ENCODE measurements around the gene IQSEC3.

DNA sequence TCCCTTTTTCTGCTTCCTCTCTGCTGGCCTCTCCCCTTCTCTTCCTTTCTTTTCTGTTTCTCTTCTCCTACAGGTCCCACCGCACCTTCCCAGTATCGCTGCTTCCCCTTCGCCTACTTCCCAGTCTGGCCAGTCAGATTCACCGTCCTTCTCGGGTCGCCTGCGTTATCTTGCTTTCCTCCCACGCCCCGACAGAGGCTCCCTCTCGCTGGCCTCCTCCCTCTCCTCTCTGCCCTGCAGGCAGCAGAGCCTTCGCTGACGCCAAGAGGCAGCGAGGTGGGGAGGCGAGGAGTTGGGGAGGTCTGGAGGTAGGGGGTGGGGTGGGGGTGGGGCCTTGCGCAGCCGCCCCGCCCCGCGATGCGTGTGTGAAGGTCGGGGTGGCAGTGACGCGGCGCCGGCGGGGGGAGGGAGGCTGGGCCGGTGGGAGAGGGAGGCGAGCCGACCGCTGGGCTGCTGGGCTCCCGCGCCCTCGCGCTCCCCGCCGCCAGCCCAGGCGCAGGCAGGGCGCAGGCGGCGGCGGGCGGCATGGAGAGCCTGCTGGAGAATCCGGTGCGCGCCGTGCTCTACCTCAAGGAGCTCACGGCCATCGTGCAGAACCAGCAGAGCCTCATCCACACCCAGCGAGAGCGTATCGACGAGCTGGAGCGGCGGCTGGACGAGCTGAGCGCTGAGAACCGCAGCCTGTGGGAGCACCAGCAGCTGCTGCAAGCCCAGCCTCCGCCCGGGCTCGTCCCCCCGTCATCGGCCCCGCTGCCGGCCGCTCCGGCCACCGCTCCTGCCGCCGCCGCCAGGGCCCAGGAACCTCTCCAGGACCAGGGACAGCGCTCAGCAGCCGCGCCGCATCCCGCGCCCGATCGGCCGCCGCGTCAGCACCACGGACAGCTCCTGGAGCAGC is at the start of gene IQSEC3:
Gene IQSEC3, plus strand, starts transcription at position 410 of the 895 bp plus-strand sequence.
- PRO-cap, 3 experiments = peak in 3 of 3 experiments; most common plus-strand start position 415 of the sequence (in 1); most common minus-strand start position 263 of the sequence (in 1)
- RAMPAGE, long total RNA = no peak

DNA sequence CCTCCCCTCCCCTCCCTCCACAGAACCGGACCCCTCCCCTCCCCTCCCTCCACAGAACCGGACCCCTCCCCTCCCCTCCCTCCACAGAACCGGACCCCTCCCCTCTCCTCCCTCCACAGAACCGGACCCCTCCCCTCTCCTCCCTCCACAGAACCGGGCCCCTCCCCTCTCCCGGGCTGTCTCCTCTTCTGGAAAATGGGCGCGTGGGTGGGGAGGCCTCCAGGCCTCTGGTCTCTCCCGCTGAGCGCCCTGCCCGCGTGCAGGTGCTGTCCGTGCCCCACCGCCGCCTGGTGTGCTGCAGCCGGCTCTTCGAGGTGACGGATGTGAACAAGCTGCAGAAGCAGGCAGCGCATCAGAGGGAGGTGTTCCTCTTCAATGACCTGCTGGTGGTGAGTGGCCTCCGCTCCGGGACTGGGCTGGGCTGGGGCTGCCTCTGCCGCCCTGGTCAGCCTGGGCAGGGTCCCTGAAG is 50.7 kb downstream of the SLC6A12 start:
- PRO-cap, 3 experiments = no peak in any of the 3 experiments
- RAMPAGE, long total RNA = no peak

GRCh38 chr12:336286-336524 is 52.9 kb downstream of the KDM5A start:
- PRO-cap, 3 experiments = no peak in any of the 3 experiments
- RAMPAGE, long total RNA = no peak

GRCh38 chr12:358532-358862 is 30.6 kb downstream of the KDM5A start:
- PRO-cap, 3 experiments = no peak in any of the 3 experiments
- RAMPAGE, long total RNA = no peak

GRCh38 chr12:530226-530830 is 70.6 kb downstream of the B4GALNT3 start:
- PRO-cap, 3 experiments = no peak in any of the 3 experiments
- RAMPAGE, long total RNA = no peak

DNA sequence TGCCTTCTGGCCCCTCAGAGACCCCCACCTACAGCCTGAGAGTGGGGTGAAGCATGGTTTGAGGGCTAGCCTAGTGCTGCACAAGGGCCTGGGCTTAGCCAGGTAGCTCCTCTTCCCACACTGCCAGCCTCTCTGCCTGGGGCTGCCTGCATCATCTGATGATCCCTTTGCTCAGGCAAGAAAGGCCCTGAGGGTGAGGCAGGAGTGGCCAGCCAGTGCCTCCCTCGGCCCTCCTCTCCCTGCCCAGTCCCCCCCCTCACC is 81.8 kb downstream of the B4GALNT3 start:
- PRO-cap, 3 experiments = no peak in any of the 3 experiments
- RAMPAGE, long total RNA = no peak

DNA sequence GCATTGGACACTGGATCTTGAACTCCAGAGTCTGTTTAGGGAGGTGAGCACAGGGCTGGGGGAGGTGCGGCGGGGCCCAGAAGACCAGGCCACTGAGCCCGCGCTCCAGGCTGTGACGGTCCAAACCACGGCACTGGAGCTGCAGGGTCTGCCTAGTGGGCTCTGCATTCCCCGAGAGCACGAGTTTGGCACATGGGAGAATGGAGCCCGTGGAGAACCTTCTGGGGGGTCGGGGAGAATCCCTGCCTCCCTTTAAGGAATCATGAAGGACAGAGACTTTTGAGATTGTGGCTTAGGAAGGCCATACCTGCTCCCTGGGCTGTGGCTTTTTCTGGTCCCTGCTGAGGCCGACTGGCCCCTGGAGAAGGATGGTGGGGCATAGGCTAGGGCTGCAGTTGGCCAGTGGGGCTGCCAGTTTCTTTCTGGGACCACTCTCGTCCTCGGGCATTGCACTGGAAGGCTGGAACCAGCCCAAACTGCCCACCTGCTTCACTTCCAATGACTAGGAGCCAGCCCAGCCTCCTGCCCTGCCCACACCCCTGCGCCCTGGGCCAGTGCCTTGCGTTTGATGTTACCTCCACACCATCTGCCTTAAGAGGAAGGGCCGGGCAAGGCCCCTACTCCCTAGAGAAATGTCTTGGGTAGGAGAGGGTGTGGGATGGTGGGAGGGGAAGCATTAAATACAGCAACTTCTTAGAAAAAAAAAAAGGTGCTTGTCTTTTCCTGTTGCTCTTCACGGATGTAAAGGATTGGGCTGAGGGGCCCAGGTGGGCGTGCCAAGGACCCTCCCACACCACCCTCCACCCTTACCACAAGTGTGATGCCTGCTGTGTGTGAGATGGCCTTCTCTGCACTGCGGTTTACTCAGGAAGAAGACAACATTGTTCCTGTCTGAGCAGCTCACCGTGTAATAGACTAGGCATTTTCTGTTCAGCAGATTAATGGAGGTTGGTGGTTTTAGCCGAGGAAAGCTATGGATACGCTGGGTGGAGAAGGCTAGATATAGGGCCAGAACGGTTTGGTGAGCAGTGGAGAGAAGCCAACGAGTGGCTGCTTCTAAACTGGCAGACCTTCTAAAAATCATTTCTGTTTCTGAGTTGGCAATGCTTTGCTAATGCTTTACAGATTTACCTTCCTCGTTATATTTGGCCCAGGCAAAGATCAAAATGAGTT is 100.1 kb downstream of the NINJ2 start:
- PRO-cap, 3 experiments = no peak in any of the 3 experiments
- RAMPAGE, long total RNA = no peak

- PRO-cap, 3 experiments = no peak in any of the 3 experiments
- RAMPAGE, long total RNA = no peak
These were observed 71.8 kb downstream of the NINJ2 start for GRCh38 chr12:591050-592225.

DNA sequence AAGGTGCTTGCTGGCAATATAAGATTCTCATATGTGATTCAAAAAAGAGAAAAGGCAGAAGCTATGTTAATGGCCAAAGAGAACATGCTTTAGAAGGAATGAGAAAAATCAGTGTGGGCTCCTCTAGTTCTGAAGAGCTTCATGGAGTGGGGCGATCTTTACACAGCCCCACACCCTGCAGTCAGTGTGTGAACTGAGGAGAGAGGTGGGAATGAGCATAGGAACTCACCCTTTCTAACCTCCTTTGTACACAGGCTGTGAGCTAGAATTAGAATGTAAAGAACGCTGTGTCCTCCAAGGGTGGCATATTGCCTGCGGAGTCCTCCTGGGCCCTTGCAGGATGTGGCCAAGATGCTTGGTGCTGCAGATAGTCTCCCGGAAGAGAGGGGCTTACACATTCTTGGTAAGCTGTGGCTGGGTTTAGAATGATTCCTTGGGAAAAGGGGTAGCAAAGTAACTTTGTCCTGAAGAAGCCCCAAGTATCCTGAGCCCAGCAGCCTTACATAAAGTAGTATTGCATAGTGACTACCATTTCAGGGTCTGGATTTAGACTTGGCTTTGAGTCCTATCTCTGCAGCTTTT is 43.9 kb downstream of the NINJ2 start:
- PRO-cap, 3 experiments = no peak in any of the 3 experiments
- RAMPAGE, long total RNA = no peak

DNA sequence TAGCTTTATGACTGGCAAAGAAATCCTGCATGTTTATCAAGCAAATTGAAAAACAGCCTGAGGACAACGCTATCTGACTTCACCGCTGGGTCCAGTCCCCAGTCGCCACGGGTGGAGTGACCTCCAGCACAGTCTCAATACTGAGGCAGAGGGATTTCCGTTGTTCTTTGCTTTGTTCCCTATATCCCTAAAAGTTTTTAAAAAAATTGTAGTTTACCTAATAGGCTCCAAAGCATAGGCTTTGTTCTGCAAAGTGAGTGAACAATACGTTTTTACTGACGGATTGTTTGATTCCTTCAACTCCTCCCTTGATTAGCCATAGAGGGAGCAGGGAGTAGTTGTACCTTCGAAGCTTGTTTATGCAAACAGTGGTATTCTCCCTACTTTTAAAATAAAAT is 487 bp upstream of the NINJ2 start:
- PRO-cap, 3 experiments = no peak in any of the 3 experiments
- RAMPAGE, long total RNA = no peak

DNA sequence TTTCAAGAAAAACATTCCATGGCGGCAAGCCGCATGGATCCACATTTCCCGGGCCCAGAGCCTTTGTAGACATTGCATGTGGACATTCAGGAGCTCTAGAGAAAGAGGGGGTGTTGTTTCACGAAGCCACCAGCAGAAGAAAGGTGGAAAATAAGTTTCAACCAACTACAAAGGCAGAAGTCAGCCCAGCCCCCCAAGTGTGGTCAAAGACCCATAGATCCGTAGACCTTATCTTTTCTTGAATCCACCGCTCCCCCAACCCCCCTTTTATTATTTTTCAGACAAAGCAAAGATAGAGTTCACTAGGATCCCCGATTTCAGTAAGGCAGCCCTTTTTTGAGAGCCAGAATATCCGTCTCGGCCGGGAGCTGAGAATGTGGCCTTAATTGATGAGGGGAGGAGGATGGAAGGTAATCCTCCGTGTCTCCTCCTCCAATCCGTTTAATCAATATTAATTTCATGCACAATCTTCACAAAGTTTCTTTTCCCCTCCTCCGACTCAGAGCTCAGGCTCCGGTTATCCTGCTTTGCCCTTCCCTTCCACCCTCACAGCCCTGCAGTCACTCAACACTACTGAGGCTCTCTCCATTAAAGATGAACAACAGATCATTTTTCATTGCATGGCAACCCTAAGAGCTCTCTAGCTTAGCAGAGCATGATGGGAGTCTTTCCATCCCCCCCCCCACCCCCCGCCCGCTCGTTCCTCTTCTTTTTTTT is 721 bp upstream of the WNK1 start:
- PRO-cap, 3 experiments = peak in 1 of 3 experiments; most common minus-strand start position 642 of the sequence (in 1)
- RAMPAGE, long total RNA = no peak

- PRO-cap, 3 experiments = no peak in any of the 3 experiments
- RAMPAGE, long total RNA = no peak
These were observed 50.0 kb downstream of the WNK1 start for GRCh38 chr12:802295-802808.

DNA sequence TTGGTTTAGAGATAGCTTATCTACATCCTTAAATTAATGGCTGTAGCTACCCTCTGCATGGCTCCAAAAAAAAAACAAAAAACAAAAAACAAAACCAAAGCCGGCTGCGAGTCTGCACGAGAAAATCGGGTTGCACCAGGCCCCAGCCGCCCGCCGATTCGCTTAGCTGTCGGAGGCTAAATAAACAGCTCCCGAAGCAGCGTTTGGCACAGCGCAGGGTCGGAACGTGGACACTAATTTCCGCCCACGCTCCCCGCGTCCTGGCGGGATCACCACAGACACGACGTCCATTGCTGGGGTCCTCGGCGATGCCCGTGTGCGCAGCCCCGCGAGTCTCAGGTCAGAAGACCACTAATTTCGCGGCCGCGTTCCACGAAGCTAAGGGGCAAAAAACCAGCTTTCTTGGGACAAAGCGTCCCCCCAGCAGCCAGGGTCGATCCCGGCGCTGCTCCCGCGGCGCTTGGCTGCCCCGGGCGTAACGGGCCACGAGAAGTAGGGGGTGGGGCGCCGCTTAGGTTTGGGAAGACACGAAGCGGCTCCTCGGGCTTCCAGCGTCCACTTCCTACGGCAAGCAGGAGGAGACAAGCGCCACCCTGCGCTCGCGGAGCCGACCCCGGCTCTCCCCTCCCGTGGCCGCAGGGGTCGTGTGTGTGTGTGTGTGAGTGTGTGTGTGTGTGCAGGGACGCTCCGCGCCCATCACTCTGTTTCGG is 577 bp upstream of the ERC1 start:
- PRO-cap, 3 experiments = peak in 3 of 3 experiments; most common plus-strand start position 117 of the sequence (in 1); most common minus-strand start position 164 of the sequence (in 3)
- RAMPAGE, long total RNA = no peak

- PRO-cap, 3 experiments = no peak in any of the 3 experiments
- RAMPAGE, long total RNA = no peak
These were observed 113.4 kb downstream of the ERC1 start for GRCh38 chr12:1104285-1105011.

GRCh38 chr12:1129778-1129977 is 138.7 kb downstream of the ERC1 start:
- PRO-cap, 3 experiments = no peak in any of the 3 experiments
- RAMPAGE, long total RNA = no peak

DNA sequence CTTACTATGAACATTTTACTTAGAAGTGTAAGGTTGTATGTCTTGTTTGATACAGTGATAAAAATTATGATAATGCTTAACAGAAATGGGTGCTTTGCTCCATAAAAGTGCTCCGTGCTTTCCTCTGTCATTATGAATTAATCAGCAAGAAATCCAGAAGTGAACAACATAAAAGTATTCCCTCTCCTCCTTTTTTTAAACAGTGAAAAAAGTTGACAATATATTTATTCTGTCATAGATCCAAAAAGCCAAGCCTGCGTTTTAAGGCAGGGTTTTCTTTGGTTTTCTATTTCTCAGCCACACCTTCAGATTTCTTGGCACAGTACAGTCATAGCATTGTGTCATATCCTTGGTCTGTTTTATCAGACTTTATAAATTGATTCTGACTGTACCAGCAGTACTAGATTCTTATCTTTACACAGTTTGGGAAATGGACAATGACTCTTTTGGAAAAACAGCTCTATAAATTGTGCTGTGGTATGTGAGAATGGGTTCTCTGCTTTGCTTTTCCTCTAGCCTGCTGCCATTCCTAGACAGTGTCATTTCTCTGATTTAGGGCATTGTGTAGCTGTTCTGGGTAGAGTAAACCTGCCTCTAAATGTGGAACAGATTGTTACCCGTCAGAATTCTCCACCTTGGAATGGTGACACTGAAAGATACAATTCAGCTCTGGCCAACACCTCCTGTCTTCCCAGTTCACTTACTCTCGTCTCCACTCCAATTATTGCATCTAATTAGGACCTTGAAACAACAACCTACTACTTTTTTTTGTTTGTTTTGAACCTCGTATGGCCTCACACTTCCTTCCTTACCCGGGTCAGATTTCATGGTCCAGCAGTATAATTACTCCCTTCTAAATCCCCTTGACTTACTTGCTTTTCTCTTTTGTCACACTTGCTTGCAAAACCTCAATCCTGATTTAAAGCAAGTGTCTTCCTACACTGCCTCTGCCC is 226.2 kb downstream of the ERC1 start:
- PRO-cap, 3 experiments = peak in 2 of 3 experiments; most common minus-strand start position 143 of the sequence (in 2)
- RAMPAGE, long total RNA = no peak

DNA sequence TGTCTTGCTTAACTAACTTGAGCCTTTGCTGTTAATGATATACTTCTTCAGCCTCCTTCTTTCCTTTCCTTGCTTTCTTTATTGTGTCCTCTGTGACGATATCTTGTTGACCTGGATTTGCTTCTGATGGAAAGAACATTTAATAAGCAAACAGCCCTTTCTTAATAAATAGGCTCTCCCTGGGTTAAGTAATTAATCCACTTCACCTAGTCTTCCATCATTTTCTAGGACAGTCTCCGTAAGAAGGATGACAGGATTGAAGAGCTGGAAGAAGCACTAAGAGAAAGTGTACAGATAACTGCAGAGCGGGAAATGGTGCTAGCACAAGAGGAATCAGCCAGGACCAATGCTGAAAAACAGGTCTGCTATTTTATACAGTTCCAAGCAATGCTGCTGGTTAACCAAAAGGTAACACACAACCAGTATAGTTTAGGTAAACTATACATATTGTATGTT is 271.8 kb downstream of the ERC1 start:
- PRO-cap, 3 experiments = no peak in any of the 3 experiments
- RAMPAGE, long total RNA = no peak

DNA sequence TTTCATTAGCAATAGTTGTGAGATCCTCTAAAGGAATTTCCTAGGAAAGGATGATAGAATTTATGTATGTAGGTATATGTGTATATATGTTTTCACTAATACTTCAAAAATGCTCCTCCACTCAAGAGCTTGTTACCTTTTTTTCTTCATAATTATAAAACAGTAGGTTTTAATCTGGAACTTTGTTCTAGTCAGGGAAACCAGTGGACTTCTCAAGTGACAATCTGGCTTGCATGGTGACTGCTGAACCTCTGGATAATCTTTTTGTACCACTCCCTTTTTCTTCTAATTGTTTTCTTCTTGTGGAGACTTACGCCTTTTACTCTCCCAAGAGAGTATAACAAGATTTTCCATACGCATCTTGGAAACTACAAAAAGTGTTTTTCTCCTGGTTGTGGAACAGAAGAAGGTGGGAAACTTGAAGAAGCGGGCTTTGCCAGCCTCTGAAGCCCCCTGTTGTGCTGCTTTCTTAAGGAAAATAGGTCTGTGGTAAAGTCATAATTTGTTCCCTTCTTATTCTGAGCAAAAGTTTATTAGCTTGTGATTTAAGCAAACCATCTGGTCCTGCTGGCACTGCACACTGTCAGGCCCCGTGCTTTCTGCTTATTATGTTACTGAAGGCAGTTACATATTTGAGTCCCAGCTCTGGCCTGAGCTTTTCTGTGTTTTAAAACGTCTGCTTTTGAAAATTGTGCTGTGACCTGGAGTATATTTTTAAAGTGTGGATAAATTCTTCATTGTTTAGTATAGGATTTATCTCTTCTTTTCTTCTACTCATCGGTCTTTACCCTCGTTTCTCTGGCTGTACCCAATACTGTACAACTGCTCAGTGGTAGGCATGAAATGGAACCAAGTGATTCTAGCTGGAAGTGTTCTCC is 291.8 kb downstream of the ERC1 start:
- PRO-cap, 3 experiments = no peak in any of the 3 experiments
- RAMPAGE, long total RNA = no peak

GRCh38 chr12:1593224-1593624 is 1.2 kb downstream of the FBXL14 start:
- PRO-cap, 3 experiments = no peak in any of the 3 experiments
- RAMPAGE, long total RNA = no peak

DNA sequence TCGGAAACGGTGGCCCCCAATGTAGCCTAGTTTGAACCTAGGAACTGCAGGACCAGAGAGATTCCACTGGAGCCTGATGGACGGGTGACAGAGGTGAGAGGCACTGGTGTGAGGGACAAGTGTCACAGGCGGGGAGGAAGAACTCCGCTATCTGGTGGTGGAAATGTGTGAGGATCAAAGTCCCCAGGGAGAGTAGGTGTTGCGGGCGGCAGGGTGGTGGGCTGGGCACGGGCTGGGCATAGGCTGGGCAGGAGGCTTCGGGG is 179 bp downstream of the WNT5B start:
- PRO-cap, 3 experiments = no peak in any of the 3 experiments
- RAMPAGE, long total RNA = no peak

Measured in cerebellum (tissue), 5 donors.